Fibroblast of the aortic adventitia (primary cell): Measurements from ENCODE around the gene PUDP.

DNA sequence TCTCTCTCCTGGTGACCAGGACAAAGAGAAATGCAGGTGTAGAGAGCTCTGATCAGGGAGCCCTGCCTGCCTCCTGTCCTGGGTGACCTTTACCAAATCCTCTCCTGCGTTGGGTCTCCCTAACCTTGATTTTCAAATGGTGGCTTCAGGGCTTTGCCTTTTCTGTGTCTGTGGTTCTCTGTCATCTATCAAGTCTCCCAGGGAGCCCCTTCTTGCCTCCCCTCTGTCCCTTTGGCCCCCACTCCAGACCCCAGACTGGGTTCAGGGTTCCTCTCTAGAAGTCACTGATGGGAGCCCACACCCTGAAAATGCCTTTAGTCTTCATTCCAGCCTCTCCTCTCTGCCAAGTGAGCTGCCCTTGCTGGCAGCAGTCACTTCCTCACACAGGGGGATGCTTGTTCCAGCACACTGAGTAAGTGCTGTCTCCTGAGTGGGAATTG, 40.5 kb upstream of the CD99 start:
- CAGE, long polyA plus RNA, result no peak

DNA sequence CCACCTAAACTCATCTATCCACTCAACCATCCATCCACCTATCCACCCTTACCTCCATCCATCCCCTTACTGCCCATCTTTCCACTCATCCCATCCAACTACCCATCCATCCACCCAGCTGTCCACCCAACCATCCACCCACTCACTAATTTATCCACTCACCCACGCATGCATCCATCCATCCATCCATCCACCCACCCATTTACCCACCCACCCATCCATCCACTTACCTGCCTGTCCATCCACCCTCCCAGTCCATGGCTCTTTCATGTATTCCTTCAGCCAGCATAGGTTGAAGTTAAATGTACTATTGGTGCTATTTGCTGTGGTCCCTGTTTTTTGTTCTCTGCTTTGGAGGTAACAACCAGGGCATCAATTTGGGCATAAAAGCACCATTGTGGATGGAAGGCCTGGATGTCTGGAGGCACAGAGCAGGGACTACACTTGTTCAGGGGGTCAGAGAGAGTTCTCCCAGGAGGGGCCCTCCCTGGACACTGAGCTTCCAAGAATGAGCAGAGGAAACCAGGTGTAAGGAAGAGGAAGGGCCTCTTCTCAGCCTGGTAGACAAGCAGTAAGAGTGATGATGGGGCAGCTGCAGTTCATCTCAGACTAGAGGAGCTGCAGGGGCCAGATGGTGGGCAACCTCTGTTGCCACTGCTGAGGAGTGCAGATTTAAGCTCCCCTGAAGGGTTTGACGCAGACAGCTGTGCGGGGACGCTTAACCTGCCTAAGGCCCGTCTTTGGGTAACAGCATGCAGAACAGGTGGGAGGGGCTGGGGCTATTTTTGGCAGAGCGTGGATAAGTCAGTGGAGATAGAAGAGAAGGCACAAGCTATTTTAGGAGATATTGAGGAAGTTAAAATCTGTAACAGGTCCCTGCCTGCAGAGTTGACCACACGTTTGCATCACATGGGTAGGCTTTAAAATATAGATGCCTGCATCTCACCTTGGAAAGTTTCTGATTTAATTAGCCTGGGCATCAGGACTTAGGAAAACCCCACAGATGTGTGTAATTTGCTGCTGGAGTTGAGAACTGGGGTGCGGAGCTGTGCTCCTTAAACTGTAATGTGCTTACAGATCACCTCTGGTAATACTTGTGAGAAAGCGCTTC, 10.3 kb downstream of the CD99 start:
- CAGE, long polyA plus RNA, result no peak

DNA sequence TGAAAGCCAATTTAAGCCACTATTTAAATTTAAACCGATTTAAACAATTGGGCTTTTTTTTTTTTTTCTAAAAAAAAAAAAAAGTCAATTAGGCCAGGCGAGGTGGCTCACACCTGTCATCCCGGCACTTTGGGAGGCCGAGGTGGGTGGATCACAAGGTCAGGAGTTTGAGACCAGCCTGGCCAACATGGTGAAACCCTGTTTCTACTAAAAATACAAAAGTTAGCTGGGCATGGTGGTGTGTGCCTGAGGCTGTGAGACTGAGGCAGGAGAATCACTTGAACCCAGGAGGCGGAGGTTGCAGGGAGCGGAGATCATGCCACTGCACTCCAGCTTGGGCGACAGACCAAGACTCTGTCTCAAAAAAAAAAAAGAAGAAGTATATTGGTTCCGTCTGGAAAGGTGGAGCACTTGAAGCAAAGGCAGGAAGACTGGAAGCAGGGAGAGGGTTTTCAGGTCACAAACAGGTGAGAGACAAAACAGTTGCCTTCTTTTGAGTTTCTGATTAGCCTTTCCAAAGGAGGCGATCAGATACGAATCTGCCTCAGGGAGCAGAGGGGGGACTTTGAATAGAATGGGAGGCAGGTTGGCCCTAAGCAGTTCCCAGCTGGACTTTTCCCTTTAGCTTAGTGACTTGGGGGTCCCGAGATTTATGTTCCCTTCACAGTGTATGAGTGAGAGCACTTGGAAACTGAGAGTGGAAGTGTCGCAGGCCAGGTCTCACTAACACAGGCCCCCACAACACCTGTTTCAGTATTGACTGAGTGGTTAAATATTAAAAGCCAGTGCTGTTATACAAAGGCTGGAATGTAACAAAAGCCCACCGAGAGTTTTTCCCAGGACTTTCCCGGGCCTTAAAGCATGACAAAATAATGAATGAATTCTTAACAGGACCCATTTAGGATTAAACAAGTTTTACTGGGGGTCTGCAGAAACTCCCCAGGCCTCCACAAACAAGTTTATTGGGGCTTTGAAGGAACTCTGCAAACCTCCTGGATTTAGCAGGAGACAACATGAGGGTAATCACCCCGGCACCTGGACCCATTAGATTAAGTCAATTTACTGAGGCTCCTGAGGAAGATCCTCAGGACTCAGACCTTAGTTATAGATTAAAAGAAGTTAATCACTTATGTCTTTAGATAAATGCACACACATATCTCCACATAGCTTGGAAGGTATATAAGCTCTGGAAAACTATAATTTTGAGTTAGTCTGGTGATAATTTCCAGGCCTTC, 28.9 kb downstream of the XG start:
- CAGE, long polyA plus RNA, result no peak

DNA sequence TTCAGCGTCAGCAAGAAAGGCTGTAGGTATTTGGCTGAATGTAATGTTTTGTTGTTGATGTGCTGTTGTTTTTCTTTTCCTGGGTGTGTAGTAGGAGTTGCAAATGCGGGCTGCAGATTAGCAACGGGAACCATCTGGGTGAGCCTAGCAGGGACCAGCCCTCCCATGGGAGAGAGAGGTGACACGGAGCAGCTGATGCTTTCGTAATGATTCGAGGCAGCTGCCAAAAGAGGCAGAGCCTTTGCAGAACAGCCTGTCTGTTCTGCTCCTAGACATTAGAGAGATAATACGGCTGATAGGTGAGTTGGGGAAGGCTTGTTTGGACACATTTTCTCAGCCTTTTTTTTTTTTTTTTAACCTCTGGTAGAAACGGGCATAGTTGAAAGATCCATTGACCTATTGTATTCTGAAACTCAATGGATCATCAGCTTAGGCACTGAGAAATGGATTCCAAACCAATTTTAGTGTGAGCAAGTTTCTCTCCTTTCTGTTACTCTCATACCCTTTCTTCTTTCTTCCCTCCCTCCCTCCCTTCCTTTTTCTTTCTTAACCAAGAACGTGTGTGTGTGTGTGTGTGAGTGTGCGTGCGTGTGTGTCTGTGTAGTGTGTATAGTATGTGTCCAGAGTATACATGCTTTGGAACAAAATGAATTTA, 25.4 kb downstream of the ARSF start:
- CAGE, long polyA plus RNA, result no peak

- CAGE, long polyA plus RNA, result no peak
These were observed 123.9 kb upstream of the MXRA5 start for GRCh38 chrX:3470190-3470861.

- CAGE, long polyA plus RNA, result no peak
These were observed 1.7 kb downstream of the NLGN4X start for GRCh38 chrX:6226592-6227643.

DNA sequence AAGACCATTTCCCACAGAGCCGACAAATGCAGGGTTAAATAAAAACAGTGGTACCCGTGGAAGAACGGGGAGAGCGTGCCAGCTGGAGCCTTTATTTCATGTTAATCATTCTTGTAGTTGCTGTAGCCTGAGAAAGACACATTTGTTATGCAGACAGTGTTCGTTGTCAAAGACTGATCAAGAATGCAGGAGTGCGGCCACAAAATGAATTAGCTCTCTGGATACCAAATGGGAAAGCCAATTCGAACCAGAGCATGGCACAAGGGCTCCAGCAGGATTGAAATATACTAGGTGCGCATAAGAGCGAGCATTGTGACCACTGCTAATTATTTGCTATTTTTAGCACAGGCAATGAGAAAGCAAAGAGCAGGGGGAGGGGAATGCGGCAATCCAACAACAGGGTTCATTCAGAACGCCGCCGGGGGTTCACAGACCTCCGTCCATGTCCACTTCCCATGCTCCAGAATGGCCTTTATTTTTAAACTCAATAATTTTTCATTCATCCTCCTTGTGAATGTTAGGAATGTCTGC, 243.9 kb upstream of the VCX3A start:
- CAGE, long polyA plus RNA, result no peak

DNA sequence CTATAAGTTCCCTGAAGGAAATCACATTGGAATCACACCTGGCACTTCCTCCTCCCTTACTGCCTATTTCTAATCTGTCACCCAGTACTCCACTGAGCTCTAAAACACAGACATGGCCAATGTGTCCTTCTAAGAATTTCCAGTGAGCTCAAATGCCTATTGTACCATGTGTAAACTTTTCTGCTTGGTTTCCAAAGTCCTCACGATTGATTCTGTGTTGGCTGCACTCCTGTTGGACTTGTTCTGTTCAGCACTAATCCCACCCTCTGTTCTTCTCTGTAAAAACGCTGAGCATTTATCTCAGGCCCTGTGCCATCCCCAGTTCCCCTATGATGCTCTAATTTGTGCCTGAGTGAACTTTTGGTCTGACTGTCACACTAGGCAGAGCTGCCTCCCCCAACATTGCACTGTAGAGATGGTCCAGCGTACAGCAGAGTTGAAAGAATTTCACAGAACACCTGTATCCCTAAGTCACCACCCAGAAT, 76.2 kb upstream of the STS start:
- CAGE, long polyA plus RNA, result no peak

DNA sequence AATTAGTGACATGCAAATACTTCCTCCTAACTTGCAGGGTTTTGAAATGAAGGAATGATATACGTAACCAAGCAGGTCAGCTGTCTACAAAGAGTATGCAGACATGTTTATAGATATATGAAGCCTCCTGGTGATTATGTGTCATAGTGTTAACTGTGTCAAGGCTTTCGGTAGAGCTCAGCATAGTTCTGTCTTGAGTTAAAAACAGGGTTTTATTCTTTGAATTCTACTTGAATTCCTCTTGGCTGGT, 729 bp upstream of the STS start:
- CAGE, long polyA plus RNA, result no peak

GRCh38 chrX:7147536-7148509, at the start of gene PUDP:
PUDP (minus strand) TSS chrX:7148153.
- CAGE, long polyA plus RNA, result no peak

GRCh38 chrX:7218998-7219864, 71.3 kb upstream of the PUDP start:
- CAGE, long polyA plus RNA, result no peak

DNA sequence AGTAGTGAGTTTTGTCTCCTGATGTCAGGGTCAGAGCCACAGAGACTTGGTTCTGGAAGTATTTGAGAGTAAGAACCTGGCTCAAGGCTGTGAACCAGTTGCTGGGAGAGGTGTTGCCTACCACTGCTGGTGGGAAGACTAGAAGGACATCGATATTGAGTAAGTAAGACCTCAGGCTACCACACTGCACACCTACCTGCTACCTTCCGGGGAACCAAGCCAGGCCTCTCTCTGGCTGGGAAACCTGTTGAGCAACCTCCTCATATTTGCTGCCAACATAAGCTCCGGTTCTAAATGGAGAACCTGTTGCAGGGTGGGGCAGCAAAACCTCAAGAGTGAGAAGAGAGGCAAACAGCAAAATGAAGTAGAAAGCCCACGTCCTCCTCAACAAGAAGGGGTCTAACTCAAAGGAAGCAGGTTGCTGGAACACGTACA, 104.2 kb upstream of the PUDP start:
- CAGE, long polyA plus RNA, result no peak

GRCh38 chrX:9033062-9033640, 776 bp downstream of the FAM9B start:
- CAGE, long polyA plus RNA, result no peak

GRCh38 chrX:9462821-9463520, 1.9 kb upstream of the TBL1X start:
- CAGE, long polyA plus RNA, result no peak

GRCh38 chrX:9573269-9574007, 108.6 kb downstream of the TBL1X start:
- CAGE, long polyA plus RNA, result no peak

- CAGE, long polyA plus RNA, result no peak
These were observed 1.2 kb downstream of the SHROOM2 start for GRCh38 chrX:9787376-9787802.

DNA sequence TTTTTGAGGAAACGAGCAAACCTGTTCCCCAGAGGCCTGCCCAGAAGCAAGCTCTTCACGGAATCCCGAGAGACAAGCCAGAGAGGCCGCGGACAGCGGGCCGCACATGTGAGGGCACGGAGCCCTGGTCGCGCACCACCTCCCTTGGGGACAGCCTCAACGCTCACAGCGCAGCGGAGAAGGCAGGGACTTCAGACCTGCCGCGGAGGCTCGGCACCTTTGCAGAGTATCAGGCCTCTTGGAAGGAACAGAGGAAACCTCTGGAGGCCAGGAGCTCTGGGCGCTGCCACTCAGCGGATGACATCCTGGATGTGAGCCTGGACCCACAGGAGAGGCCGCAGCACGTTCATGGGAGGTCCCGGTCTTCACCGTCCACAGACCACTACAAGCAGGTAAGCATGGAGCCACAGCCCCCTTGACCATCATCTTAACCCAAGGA, 70.8 kb upstream of the CLDN34 start:
- CAGE, long polyA plus RNA, result no peak

DNA sequence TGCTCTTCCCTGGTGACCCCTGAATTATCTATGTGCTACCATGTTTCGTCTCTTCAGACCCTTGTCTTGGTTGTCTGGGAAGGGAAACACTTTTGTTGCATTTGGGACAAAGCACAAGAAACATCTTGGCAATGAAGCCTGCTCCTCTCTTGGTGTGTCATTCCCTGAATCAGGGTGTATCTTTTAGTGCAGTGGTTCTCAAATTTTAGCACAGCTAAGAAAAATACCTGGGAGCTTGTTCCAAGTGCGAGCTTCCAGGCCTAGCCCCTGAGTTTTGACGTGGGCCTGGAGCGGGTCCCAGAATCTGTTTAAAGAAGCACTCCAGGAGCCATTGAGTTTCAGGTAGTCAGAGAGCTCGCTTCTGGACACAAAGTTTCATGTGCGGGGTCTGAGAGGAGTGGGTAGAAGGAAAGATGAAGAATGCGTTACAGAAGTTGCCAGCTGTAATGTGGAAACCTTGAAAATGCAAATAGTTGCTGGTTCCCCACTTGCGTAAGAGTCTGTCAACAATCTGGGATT, 77.7 kb upstream of the CLCN4 start:
- CAGE, long polyA plus RNA, result no peak

GRCh38 chrX:10111380-10112215, 45.2 kb upstream of the CLCN4 start:
- CAGE, long polyA plus RNA, result no peak

DNA sequence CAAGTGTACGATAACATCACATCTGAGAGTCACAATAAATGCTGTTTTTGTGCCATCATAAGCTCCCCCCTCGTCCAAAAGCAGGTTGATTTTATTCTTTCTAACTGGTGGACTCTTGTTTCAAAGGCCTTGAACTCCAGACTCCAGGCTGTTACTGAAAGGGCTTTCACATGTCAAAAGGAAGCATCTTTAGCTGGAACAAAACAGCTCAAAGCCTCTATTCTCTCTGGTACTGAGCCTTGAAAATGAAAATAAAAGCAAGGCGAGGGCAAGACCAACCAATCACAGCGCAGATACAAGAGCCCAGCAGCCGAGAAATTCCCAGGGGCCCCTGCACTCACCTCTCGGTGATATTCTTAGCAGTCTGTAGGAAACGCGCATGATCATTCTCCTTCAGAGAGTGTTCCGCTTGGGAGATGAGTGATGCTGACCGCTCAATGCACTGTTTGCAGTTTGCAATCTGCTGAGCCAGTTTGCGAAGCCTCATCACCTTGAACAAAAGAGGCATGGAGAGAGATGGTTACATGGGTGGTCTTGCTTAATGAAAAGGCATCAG, 138.2 kb downstream of the MID1 start:
- CAGE, long polyA plus RNA, result no peak